A172 (cell line): Measurements from ENCODE around the genes AGXT and BOK.

GRCh38 chr2:240596192-240596910 lies 9.8 kb downstream of the CAPN10 start:
- RAMPAGE, long total RNA, result no peak

- RAMPAGE, long total RNA, result no peak
These were observed 12.4 kb upstream of the GPR35 start for GRCh38 chr2:240612871-240613259.

DNA sequence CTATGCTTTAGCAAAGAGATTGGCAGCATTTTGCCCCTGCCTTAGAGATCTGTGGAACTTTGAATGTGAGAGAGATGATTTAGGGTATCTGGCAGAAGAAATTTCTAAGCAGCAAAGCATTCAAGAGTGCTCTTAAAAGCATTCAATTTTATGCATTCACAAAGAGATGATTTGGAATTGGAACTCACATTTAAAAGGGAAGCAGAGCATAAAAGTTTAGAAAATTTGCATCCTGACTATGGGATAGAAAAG lies 8.1 kb downstream of the GPR35 start:
- RAMPAGE, long total RNA, result no peak

GRCh38 chr2:240800291-240800723 lies 19.7 kb downstream of the KIF1A start:
- RAMPAGE, long total RNA, result no peak

DNA sequence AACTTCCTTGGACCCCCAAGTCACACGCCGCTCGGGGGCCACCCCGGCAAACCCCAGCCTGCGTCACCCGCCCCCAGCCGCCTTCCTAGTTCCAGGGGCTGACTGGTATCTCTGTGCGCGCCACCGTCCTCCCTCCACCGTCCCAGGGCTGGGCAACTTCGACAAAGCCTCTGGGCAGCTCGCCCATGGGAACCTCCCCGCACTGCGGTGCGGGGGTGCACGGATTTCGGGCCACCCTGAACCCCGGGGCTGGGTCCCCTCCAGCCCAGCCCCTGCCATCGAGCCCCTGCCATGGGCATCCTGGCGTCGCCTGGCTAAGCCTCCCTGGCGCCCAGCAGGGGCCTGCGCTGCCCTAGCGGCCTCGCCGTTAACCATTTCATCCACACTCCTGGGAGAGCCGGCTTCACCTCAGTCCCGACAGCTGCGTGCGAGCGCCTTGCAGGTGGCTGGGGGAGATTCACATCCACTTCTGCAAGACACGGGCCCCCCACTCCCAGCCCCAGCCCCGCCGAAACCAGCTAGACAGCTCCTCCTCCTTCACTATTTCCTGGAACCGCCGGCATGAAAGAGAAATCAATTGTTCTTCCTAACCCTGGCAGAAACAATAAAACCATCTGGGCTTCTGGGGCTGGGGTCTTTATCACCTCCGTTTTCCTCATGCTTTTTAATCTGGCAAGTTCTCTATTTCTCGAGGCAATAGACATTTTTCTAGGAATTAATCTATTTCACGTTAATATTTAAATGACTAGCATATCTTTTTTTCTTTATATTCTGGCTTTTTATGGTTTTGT lies 1.1 kb upstream of the KIF1A start:
- RAMPAGE, long total RNA, result no peak

DNA sequence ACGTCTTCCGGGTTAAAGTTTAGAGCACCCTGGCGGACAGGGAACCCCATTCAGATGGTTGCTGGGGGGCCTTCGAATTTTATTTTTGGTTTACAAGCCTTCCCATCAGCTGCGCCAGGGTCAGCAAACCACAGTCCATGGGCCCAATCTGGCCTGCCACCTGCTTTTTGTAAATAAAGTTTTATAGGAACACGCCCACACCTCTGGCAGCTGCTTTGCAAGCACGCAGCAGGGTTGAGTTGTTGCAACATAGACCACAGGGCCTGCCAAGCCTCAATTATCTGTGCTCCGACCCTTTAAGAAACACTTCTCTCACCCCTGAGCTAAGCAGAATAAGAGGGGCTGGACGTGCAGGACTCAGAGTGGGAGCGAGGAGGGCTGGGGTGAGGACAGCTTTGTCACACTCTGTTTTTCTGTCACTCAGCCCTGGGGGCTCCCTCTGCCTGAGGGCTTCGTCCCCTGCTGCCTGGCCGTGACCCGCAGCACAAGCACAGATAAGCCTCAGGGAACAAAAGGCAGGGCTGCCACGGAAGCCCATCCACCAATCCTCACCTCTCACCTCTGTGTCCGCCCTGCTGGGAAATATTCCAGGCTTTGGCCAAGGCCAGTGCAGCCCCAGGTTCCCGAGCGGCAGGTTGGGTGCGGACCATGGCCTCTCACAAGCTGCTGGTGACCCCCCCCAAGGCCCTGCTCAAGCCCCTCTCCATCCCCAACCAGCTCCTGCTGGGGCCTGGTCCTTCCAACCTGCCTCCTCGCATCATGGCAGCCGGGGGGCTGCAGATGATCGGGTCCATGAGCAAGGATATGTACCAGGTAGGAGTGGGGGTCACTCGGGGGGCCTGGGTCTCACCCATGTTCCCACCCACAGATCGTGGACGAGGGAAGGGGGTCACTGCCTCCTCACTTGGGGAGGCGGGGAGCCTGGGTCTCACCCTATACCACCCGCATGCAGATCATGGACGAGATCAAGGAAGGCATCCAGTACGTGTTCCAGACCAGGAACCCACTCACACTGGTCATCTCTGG lies at the start of gene AGXT:
AGXT (plus strand) TSS at position 607 of the 1,026 bp plus-strand sequence.
- RAMPAGE, long total RNA, result no peak

DNA sequence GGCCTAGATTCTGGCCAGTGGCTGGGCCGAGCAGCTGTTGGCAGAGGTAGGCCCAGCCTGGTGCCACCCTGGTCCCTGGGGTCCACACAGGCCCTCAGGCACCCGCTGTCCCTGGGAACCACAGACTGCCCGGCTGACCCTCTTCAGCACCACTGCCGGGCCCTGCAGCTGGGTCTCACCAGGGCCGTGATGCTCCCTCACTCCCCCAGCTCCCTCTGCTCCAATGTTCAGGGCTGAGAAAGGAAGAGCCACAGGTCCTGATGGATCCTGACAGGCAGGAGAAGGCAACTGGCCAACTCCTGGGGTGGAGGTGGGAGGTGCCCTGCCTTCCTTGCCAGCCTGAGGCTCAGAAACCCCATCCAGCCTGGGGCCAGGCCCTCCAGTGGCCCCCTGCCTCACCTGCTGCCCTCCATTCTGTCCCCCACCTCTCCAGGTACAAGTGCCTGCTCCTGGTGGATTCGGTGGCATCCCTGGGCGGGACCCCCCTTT lies 4.0 kb downstream of the AGXT start:
- RAMPAGE, long total RNA, result no peak

GRCh38 chr2:240991329-240992285 lies 6.8 kb upstream of the SNED1 start:
- RAMPAGE, long total RNA, result no peak

DNA sequence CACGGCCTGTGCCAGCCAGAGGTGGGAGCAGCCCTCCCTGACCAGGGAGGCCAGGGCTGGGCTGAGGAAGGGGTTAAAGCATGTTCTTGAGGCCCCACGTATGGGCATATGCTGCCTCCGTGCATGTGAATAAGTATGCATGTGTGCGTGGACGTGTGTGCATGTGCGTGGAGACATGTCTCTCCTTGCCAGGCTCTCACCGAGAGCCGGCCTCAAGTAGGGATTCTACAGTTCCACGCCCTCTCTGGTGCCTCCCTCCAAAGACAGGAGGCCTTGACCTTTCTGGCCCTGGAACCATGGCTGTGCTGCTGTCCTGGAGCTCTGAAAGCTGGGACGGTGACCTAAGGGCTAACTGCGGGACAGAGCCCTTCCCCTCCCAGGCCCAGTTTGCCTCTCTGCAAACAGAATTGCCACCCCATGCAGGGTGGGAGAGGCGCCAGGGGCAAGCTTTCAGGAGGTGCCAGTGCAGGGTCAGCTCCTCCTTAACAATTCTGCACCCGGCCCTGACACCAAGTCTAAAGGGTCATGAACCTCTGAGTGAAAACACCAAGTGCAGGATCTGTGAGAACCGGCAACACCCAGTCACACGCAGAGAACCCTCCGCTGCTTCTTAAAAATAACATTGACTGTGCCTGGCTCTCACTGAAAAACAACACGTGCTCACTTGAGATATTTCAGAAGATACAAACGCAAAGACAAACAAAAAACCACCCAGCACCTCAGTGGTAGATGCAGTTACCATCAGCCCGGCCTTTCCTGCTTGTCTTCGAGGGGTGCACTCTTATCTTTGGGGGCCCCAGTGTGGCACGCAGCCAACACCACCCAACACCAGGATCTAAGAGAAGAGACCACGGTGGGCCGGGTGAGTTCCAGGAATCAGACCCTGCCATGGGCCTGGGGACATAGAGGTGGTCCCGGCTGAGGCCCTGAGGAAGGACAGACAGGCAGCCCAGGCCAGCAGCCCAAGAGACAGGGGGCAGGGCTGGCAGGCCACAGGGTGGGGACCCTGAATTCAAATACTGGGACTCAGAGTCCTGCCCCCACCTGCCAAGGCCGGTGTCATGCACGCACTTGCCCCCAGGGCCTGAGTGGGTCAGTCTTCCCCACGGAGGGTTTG lies 1.1 kb upstream of the SNED1 start:
- RAMPAGE, long total RNA, result no peak

DNA sequence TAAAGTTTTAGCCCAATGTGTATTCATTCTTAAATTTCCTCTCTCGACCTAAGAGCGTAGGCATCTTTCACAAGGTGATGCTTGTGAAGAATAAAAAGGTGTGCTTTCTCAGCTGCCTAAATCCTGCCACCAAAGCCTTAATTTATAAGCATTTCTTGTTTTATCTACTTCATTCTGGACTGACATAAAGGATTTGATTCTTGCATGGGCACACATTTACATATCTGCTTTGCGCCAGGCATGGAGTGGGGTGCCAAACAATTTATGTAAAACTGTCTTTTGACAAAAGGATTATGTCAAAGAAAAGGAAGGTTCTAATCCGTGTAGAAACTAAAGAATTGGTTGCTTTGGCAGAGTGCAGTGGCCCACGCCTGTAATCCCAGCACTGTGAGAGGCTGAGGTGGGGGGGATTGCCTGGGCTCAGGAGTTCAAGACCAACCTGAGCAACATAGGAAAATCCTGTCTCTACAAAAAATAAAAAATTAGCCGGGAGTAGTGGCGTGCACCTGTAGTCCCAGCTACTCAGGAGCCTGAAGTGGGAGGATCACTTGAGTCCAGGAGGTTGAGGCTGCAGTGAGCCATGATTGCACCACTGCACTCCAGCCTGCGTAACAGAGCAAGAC lies 1.0 kb upstream of the MTERF4 start:
- RAMPAGE, long total RNA, result no peak

DNA sequence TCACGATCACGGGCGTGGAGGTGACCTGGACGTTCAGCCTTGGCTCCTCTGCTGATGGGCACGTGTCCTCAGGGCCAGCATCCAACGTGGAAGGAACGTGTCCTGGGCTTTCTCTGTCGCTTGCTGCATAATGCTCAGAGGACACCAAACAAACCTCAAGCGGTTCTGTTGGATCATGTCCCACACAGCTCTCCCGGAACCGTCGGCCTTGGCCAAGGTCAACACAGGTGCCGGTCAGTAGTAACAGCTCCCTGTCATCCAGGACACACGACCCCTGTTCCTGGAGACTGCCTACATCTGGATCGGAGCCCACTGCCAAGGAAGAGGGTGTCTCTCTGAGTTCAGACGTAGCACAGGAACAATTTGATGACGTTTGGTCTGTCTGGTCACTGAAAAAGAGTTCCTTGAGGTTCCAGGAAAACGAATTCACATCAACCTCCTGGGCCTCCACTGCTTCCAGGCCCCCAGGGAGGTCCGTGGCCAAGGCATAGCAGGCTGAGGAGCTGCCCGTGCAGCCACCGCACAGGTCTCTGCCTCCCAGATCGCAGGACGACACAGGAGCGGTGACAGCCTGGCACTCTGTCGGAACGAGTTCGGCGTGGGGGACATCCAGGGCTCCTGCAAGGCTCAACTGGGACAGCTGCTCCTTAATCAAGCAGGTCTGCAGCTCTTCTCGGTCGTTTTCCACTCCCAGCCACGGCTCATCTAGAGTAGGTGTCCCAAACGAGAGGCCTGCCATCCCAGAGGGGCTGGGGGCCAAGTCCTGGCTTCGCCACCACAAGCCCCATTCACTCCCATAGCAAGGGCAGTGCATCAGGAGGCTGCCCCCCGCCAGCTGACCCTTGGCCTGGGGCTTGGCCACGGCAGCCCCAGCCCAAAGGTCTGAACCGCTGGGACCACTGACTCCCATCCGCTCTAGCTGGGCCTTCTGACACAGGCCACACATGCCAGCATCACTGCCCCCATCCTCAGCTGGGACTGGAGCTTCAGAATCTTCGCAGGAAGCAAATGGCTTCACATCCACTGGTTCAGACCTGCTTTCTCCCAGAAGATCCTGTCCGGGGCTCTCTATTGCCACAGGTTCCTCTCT lies 22.6 kb downstream of the PASK start:
- RAMPAGE, long total RNA, result no peak

GRCh38 chr2:241262449-241263199 lies 52.8 kb downstream of the HDLBP start:
- RAMPAGE, long total RNA, result no peak

DNA sequence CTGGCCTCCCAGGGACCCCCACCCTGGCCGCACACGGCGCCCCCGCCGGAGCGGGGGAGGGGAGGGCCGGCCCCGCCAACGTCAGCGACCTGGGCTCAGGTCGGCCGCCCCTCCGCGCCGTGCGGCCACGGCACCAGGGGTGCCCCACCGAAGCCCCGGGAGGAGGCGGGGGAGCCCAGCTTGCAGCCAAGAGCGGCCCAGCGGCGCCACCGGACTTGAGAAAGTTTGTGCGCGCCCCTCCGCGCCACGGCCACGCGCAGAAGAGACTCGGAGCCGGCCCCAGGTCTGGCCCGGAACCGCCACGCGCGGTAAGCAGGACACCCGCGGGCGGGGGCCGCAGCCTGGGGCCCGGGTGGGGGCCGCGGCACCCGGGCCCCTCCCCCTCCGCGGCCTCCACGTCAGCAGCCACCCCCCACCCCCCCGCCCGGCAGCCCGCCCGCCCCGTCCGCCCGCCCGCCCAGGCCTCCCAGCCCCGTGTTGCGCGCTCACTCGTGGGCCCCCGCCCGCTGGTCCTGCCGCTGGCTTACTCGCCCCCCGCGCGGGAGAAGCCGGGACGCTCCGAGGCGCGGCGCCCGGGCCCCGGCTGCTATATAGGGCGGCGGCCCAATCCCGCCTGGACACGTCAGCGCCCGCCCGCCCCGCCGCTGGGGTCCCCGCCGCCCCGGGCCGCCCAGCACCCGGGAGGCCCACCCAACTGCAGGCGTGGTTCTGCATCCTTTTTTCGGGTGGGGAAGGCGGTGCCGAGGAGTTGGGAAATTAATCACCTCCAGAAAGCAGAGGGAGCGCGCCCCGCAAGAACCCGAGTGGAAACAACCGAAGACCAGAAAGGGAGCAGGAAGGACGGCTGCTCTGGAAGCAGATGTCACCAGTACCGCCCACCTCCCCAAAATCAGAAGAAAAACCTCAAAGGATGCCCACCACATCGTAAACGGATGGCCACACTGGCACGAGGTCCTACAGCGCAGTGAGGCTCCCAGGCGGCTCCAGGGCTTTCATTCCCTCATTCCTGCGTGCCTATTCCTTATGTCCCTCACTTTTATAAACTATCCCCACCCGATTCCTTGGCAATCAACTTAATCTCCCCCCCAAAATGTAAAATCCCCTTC lies 42.8 kb downstream of the HDLBP start:
- RAMPAGE, long total RNA, result no peak

DNA sequence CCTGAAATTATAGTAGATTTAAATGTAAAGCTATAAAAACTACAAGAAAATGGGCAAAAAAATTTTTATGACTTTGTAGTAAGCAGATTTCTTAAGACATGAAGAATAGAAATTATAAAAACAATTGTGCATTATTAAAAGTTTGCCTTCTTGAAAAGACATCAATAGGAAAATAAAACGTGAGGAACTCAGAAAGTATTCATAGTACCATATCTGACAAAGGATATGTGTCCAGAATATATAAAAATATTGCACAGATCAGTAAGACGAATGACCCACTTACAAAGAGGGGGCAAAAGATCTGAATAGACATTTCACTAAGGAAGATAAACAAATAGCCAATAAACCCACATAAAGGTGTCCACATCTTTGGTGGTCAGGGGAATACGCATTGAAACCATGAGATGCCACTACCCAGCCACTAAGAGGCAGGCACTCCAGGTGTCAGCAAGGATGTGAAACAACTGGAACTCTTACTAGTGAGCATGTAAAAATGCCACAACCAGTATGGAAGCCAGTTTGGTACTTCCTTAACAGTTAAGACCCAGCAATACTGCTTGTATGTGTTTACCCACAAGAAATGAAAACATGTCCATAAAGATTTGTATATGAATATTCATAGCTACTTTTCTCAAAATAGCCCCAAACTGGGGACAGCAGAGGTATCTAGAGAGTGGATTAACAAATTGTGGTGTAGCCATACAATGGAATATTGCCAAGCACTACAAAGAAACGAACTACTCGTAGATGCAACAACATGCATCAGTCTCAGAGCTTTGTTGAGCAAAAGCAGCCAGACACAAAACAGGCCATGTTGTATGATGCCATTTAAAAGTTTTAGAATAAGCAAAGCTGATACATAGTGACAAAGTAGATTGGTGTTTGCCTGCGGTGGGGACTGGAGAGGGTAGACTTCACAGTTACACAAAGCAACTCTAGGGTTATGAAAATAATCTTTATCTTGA lies 16.6 kb downstream of the SEPTIN2 start:
- RAMPAGE, long total RNA, result no peak

GRCh38 chr2:241334910-241335325 lies 19.2 kb downstream of the SEPTIN2 start:
- RAMPAGE, long total RNA, result no peak

DNA sequence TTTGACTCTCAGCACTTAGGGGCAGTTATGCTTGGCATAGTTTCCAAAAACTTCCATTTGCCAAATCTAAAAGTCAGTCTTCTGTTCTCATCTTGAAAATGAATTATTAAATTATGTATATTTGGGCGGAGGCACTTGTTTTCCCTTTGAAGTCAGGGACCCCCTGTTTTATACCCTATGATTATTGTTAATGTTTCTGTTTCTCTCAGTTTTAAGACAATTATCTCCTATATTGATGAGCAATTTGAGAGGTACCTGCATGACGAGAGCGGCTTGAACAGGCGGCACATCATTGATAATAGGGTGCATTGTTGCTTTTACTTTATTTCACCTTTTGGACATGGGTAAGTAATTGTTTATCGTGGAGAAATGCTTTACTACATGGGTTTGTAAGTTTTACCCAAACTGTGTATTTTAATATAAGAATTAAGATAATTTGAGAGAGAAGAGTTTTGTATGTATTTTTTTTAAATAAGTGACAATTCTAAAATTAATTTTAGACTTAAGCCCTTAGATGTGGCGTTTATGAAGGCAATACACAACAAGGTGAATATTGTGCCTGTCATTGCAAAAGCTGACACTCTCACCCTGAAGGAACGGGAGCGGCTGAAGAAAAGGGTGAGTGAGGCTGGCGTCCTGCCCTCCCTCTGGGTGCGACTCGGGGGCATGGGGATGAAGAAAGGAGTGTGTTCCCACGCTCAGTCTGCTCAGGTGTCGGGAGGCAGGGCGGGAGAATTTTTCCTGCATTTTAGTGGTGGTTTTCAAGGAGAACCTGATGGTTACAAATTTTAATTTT lies 18.7 kb upstream of the FARP2 start:
- RAMPAGE, long total RNA, result no peak

GRCh38 chr2:241354459-241355185 lies 1.5 kb upstream of the FARP2 start:
- RAMPAGE, long total RNA, result no peak

- RAMPAGE, long total RNA, result no peak
These were observed 6.4 kb upstream of the BOK start for GRCh38 chr2:241552113-241552675.

DNA sequence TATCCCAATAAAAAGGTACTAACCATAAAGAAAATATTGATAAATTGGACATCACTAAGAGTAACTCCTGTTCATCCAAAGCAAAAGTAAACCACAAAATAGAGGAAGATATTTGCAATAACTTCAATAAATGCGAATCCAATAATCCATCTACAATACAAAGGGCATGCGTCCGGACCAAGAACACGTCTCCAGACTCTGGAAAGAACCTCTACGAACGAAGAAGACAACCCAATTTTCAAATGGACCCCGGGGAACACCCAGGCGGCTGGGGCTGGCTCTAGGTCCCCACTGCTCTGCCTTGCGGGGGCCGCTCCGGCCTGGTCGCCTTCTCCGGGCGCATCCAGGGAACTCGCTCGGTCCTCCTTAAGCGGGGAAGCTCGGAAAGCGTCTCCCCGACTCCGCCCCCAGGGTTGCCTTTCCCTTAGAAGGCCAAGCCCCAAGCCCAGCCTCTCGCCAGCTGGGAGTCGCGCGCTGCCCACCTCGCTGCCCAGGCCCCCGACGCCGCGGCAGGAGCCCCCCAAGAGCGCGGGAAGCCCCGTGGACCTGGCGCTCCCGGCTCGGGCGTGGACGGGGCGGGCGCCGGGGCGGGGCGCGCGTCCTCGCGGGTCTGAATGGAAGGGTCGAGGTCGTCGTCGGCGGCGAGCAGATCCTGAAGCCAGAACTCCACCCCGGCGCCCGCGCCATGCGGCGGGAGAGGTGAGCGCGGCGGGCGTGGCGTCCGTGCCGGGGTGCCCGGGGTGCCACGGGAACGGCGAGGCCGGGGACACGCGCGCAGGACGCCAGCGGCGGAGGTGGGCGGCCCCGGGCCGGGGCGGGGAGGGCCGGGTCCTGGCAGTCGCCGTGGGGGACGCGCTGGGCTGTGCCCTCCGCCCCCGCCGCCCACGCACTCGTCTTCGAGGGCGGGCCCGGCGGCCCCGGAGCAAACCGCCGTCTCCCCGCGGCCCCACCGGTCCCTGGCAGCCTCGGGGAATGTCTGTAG lies at the start of gene BOK:
BOK (plus strand) TSS at position 451 of the 982 bp plus-strand sequence.
- RAMPAGE, long total RNA, result no peak

- RAMPAGE, long total RNA, result no peak
These were observed 3.9 kb downstream of the THAP4 start for GRCh38 chr2:241632908-241633634.